B cell (primary cell): ENCODE results near the genes NOSIP and FUZ.

DNA sequence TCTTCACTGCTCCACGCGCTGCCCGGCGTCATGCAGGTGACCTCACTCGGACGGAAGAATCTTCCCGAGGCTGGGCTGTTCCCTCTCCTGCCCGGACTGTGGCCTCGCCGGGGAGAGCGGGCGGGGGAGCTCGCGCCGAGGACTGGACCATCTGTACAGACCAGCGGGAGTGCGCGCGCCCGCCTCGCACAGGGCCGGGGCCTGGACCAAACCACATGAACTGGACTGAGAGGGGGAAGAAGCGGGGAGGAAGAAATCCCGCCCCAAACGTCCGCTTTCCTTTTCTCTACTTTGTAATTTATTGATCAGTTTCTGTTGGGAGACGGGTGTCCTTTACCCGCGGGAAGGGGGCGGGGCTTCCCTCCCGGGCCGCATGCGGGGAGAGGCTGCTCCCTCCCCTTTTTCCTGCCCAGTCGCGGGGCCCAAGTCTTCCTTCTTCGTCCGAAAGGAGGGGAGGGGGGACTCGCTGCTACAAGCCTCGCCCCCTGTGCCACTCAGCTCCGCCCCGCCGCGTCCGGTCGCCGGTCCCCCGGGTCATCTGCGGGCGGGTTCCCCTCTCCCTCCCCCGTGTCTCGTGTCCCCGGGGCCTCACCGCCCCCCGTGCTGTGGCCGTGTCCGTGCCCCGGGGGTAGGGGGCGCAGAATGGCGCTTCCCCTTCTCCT, 4.9 kb downstream of the HRC start:
- PRO-cap = no peak
- CAGE, long polyA plus RNA = no peak

- PRO-cap = no peak
- CAGE, long polyA plus RNA = no peak
Measured at GRCh38 chr19:49399842-49400407, 11.9 kb downstream of the KASH5 start.

- PRO-cap = unidirectional peak, plus-strand start at chr19:49490907; unidirectional peak, plus-strand start at chr19:49491175
- CAGE, long polyA plus RNA = no peak
Measured at GRCh38 chr19:49490699-49491728, 3.6 kb downstream of the RPL13A start.

GRCh38 chr19:49546821-49547401, 19.1 kb downstream of the RCN3 start:
- PRO-cap = no peak
- CAGE, long polyA plus RNA = no peak

- PRO-cap = no peak
- CAGE, long polyA plus RNA = no peak
Measured at GRCh38 chr19:49561383-49561719, 19.0 kb downstream of the NOSIP start.

GRCh38 chr19:49567687-49568534, 12.4 kb downstream of the NOSIP start:
- PRO-cap = no peak
- CAGE, long polyA plus RNA = no peak

- PRO-cap = bidirectional peak, plus-strand start at chr19:49580716, minus-strand start at chr19:49580556
- CAGE, long polyA plus RNA = start-site peak on the minus strand at chr19:49580551-49580561, 395 and 737 reads in 2 replicates
Measured at GRCh38 chr19:49580387-49580898, at the start of gene NOSIP. Gene NOSIP (minus strand): TSS chr19:49580556.

GRCh38 chr19:49627719-49628162, 12.2 kb downstream of the RRAS start:
- PRO-cap = no peak
- CAGE, long polyA plus RNA = no peak

- PRO-cap = no peak
- CAGE, long polyA plus RNA = no peak
Measured at GRCh38 chr19:49635312-49636543, 4.2 kb downstream of the RRAS start.

- PRO-cap = no peak
- CAGE, long polyA plus RNA = no peak
Measured at GRCh38 chr19:49758113-49758647, 4.9 kb downstream of the TSKS start.

DNA sequence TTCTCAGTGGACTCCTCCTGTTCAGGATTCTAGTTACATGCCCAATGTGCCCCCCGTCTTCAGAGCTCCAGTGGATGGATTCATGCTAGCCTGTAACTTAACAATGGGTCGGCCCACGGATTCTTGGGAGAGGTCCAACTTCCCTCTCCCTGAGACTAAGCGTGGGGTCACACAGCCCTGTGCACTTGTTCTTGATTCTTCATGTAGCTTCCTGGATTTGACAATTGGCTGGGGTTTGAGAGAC, 246 bp upstream of the TSKS start:
- PRO-cap = no peak
- CAGE, long polyA plus RNA = no peak

- PRO-cap = bidirectional peak, plus-strand start at chr19:49813145, minus-strand start at chr19:49813277; bidirectional peak, plus-strand start at chr19:49813757, minus-strand start at chr19:49813584
- CAGE, long polyA plus RNA = no peak
Measured at GRCh38 chr19:49812991-49814067, at the start of gene FUZ. Gene FUZ (minus strand): TSS chr19:49813292.

GRCh38 chr19:49849653-49850391, 17.6 kb downstream of the PNKP start:
- PRO-cap = no peak
- CAGE, long polyA plus RNA = no peak

DNA sequence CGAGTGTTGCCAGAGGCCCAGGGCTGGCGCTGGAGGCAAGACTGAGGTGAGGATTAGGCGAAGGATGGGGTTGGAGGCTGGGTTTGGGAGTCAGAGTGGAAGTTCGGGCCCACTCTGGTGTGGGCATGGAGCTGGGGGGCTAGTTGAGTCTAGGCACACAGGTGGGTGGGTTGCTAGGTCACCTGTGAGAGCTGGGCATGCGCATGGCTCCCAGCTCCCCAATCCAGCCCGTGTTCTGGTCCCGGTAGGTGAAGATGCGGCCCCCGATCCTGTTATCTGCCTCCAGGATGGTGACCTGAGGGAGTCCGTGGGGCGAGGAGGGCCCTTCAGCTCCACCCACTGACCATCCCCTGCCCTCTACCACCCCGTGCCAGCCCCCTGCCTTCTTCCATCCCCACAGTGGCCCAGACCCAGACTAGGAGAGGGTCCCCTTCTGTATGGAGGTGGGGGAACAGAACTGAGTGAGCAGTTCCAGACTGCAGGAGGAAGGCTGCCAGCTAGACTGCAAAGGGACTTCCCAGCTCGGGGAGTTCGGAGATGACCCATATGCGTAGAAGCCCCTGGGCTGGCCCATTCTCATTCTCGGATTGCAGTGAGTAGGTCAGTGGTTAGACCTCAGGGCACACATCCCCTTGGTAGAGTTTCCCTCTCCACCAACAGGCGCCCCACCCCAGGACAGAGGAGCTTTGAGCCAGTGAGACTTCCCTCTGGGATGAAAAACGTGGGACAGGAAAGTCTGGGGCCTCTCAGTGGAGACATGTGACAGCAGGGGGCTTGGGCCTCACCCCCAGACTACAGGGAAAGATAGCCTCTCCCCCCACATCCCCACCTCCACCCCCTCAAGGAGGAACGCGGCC, 1.6 kb downstream of the IL4I1 start:
- PRO-cap = no peak
- CAGE, long polyA plus RNA = no peak

DNA sequence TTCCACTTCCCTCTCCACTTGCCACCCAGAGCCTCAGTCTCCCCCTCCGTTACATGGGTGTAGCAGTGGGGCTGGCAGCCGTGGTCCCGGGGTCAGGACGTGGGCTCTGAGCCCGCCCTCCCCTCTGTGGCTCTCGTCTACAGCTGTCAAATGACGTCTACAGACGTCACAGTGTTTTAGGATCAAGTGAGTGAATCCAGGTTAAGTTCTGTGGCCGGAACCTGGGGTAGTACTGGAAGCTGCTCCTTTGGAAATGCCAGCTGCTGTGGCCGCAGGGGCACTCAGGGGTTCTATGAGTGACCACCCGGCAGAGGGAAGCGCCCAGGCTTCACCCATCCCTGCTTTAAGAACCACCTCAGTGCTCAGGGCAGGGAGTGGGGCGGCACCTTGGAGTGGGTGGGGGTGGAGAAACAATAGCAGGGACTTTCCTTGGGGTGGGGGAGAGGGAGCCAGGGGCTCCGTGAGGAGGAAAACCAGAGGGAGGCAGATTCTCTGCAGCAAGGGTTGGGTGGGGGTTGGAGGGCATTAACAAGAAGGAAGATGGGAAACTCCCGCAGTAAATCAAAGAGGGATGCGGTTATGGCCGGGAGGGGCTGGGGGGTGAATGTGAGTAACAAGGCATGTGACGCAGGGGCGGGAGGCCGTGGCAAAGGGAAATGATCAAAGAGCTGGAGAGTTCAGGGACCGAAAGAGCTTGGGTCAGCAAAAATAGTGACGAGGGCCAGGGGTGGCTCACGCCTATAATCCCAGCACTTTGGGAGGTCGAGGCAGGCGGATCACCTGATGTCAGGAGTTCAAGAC, 836 bp upstream of the IL4I1 start:
- PRO-cap = bidirectional peak, plus-strand start at position 705 of the sequence, minus-strand start at position 362 of the sequence
- CAGE, long polyA plus RNA = no peak

DNA sequence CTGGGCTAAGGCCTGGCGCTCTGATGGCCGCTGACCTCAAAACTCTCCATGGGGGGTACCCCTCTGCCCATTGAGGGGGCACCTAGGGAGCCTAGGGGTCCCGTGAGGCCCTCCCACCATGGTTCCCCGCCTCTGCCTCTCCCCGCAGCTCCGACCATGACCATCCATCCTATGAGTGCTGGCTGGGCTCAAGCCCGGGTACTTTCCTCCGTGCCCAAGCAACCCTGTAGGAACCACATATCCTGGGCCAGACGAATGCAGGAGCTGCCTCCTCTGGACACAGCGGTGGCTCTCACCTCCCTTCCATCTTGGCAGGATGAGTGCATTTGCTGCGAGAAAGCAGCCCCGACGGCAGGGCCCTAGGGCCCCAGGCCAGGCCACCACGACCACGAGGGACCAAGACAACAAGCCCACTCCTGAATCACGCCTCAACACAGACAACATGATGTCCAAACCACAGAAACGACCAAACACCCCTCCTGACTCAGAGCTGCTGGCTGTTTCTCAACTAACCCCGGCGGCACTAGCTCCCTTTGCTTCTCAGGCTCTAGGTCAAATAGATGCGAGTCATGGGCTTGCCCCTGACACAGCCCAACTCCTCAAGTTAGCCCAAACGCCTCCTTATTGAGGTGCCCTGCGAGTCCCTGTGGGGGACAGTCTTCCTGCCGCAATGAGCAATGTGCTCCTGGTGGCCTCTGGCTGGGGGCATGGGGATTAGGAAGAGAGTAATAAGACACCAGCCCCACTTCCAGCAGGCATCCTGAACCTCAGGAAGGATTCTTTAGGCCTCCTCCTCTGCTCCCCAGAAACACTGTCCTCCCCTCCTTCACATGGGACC, 7.2 kb upstream of the ATF5 start:
- PRO-cap = no peak
- CAGE, long polyA plus RNA = no peak

GRCh38 chr19:49997856-49998193, 27.3 kb downstream of the VRK3 start:
- PRO-cap = no peak
- CAGE, long polyA plus RNA = no peak

DNA sequence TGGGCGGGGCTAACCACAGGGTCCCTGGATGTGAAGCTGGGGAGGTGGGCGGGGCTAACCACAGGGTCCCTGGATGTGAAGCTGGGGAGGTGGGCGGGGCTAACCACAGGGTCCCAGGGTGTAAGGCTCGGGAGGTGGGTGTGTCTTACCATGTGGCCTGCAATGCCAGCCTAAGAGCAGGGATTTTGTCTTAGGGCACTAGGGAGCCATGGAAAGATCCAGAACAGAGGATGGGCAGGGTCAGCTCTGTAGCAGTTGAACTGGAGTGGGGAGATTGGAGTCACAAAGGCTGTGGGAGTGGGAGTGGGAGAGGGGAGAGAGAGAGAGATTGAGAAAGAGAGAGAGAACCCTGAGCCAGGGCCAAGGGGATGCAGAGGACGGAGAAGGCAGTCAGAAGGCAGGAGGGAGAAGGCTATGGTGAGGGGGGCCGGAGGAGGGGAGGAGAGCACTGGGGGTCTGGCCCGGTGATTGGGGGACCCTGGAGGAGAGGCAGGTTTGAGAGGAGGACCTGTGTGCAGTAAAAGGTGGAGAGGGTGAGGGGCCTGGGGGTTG, 36.6 kb downstream of the KCNC3 start:
- PRO-cap = no peak
- CAGE, long polyA plus RNA = no peak

DNA sequence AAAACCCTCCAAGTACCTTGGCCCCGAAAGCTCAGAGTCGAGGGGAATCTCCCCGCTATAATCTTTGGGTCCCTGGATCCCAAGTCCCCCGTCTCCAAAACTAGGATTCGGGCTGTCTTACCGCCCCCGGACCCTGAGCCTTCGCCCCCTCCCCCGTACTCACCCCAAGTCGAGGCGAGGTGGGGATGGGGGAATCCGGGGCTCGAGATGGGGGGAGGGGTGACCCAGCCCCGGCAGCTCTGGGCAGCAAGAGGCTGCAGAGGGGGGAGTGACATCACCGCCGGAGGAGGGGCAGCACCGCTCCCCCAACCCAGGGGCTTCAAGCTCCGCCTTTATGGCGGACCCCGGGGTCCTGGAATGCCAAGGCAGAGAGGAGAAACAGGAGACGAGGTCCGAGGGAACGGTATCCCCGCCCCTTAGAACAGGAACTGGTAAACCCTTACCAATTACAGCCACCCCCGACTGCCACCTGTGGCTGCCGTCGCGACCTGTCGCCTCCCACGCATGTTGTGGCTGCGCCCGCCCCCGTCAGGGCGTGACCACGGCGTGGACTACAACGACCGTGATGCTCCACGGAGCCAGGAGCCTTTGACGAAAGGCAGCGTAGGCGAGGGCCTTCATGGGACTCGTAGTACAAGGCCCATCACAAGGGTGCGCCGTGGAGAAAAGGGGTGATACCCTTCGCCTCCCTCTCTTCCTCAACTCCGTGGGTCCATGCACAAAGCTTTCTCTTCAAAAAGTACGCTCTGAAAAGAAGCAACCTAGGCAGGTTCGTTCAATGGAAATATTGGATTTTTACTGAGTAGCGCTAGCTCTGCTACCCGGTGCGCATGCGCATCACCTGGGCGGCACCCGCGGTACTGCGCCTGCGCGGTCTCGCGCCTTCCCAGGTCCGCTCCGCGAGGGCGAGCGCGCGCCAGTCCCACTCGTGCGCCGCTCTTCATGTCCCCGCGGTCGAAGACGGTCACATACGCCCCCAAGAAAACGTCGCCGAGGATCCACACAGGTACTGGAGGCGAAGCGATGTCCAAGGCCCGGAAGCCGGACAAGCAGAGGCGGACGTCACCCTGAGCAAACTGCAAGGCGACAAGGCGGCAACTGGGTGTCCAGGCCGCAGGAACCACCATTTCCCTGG, 4.2 kb upstream of the KCNC3 start:
- PRO-cap = bidirectional peak, plus-strand start at position 646 of the sequence, minus-strand start at position 511 of the sequence; unidirectional peak, plus-strand start at position 889 of the sequence
- CAGE, long polyA plus RNA = no peak

GRCh38 chr19:50376617-50377759, 731 bp downstream of the NR1H2 start:
- PRO-cap = bidirectional peak, plus-strand start at chr19:50376872, minus-strand start at chr19:50376797
- CAGE, long polyA plus RNA = no peak